Urinary bladder (tissue), 3 donors: ENCODE measurements around the genes KLF15, TXNRD3 and ABTB1.

DNA sequence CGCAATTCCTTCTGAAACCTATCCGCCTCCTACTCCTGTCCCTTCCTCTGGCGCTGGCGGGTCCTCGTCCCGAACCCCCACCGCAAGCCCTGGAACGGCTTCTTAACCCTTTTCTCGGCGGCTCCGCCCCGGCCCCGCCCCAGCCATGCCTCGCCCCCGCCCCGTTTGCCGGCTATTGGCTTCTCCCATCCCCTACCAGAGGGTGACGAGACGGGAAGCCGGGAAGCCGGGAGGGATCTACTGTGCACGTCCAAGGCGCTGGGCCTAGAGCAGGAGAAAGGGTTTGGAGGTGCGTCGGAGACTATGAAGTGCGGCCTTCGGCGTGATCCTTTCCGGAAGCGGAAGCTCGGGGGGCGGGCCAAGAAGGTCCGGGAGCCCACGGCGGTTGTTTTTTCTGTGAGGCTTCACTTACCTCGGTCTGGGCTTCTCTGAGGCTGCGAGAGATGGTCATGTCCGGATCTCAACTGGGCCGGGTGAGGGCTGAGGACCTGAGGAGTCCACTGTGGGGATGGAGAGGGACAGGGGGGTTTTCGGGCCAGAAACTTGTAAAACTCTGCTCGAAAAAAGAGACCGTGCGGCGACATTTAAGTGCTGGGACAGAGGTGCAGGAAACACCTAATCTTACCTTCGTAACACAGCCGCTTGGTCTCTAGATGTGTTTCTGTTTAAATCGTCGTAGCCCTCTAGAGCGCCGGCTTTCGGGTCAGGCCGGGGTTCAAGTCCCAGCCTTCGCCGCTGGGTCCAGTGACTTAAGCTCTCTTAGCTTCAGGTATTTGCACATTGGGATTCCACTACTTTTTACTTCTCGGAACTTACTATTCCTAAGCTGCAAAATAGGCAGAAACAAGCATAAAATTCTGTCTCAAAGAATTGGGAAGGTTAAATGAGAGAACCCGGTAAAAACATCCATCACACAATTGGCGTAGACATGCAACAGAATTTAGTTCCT lies 21.5 kb downstream of the ROPN1B start:
- PRO-cap = bidirectional peak, plus-strand start at position 205 of the sequence, minus-strand start at position 77 of the sequence; bidirectional peak, plus-strand start at position 385 of the sequence, minus-strand start at position 334 of the sequence
- RAMPAGE, long total RNA = no peak

- PRO-cap = no peak
- RAMPAGE, long total RNA = no peak
These were observed 12.8 kb downstream of the ALDH1L1 start for GRCh38 chr3:126167440-126168084.

- PRO-cap = no peak
- RAMPAGE, long total RNA = no peak
These were observed 6.3 kb upstream of the ALDH1L1 start for GRCh38 chr3:126186715-126187106.

DNA sequence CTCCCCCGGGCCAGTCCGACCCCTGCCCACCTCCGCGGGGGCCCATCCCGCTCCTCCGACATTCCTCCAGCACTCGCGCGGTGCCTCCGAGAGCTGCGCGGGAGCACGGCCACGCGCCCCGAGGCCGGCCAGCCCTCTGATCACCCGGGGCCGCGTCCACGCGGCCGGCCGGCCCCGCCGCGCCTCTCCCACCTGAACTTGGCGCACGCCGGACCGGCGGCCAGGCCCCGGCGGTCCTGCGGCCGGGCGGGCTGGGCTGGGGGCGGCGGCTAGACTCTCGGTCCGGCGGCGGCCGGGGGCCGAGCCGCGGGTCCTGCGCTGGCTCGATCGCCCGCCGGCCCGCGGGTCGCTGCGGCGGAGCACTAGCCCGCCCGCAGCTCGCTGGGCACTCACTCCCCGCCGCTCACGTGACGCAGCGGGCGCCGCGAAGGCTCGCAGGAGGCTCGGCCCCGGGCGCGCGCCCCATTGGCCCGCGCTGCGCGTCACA lies at the start of gene KLF15:
KLF15 (minus strand) TSS at position 364 of the 487 bp plus-strand sequence.
- PRO-cap = bidirectional peak, plus-strand start outside the sequence, minus-strand start at position 405 of the sequence
- RAMPAGE, long total RNA = no peak

- PRO-cap = no peak
- RAMPAGE, long total RNA = no peak
These were observed 16.4 kb downstream of the ZXDC start for GRCh38 chr3:126459030-126459874.

DNA sequence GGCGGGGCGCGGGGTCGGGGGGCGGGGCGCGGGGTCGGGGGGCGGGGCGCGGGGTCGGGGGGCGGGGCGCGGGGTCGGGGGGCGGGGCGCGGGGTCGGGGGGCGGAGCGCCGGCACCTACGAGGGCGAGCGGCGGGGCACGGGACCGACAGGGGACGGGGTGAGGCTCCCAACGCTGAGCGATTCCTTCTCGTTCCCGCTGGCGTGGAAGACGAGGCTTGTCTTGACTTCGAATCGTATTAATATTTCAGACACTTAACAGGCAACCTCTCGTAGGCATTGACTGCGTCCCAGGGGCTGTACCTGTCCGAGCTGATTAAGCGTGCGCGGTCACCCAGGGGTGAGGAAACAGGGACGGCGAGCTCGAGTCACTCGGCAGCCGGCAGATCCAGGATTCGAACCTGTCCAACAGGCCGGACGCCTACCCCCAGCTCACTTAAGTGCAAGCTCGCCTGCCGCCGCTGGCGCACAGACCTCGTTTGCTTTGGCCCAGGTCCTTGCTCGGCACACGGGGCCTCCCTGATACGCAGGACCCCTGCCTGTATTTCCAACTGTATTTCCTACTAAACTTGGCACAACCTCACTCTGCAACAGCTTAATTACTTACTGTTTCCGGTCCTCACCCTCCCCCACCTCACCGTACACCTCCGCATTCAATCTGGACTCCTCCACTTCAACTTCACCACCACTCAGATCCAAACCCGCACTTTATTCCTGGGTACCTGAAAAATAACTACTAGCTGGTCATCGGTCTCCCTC lies 615 bp upstream of the ZXDC start:
- PRO-cap = bidirectional peak, plus-strand start at position 150 of the sequence, minus-strand start outside the sequence
- RAMPAGE, long total RNA = no peak

DNA sequence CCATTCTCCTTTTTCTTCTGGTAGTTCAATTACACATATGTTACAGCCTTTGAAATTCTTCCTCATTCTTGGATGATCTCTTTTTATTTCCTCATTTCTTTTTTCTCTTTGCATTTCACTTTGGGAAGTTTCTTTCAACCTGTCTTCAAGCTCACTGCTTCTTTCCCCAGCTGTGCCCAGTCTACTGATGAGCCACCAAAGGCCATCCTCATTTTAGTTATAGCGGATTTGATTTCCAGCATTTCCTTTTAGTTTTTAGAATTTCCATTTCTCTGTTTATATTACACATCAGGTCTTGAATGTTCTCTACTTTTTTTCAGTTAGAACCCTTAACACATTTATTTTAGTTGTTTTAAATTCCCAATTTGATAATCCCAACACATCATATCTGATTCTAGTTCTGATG lies 42.6 kb upstream of the C3orf22 start:
- PRO-cap = no peak
- RAMPAGE, long total RNA = no peak

DNA sequence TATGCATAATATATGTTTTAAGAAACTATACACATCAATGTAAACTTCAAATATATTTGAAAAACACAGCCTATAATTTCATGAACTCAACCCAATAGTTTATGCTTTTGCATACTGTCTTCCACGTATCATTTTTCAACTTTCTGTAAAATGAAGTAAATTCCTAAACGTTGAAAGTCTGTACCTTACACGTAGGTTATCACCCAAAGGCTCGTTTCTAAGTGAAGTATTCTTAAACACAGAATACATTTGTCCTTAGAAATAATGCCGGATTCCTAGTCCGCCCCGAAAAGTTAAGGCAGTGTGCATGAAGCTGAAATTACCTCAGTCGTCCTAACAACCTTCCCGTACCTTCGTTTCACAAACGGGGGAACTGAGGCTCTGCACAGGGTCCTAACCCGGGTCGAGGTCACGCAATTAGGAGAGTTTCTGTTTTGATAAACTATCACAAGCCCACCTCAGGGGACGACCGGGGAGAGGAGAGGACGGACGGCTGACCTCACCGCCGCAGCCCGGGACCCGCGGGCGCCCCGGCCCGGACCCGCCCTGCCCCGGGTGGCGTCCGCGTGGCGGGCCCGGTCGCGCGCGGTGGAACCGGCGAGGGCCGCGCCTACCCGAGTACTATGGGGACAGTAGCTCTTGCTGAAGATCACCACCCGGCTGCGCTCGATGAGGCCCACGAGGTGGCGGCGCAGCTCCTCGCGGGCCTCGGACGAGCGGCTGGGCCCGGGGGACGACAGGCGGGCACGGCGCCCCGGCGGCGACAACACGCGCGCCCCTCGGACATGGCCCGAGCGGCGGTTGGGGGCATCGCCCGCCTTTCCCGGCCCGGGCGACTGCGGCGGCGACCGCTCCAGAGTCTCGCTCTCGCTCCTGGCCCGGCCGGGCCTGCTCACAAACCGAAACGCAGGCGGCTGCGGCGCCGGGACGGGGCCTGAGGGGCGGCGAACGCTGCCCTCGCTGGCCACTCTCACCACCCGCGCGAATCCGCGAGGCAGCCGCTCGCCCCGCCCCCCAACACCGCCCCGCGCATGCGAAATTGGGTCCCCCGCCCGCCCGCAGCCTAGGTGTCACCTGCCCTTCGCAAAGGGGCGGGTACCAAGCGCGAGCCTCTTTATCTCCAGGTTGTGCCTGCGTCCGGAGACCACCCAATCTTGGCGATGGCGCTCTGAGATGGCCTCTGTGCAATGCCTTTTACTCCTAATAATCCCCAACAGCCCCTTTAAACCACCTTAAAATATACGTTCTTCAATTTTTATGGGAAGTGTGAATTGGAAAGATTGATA lies at the start of gene TXNRD3:
TXNRD3 (minus strand) TSS at position 991 of the 1,286 bp plus-strand sequence.
- PRO-cap = unidirectional peak, minus-strand start at position 890 of the sequence; unidirectional peak, minus-strand start at position 969 of the sequence
- RAMPAGE, long total RNA = no peak

- PRO-cap = no peak
- RAMPAGE, long total RNA = no peak
These were observed 357 bp downstream of the PLXNA1 start for GRCh38 chr3:126983252-126983691.

- PRO-cap = unidirectional peak, minus-strand start at chr3:127002233
- RAMPAGE, long total RNA = no peak
These were observed 19.3 kb downstream of the PLXNA1 start for GRCh38 chr3:127001999-127002734.

- PRO-cap = no peak
- RAMPAGE, long total RNA = no peak
These were observed 133.5 kb downstream of the TPRA1 start for GRCh38 chr3:127456938-127457572.

DNA sequence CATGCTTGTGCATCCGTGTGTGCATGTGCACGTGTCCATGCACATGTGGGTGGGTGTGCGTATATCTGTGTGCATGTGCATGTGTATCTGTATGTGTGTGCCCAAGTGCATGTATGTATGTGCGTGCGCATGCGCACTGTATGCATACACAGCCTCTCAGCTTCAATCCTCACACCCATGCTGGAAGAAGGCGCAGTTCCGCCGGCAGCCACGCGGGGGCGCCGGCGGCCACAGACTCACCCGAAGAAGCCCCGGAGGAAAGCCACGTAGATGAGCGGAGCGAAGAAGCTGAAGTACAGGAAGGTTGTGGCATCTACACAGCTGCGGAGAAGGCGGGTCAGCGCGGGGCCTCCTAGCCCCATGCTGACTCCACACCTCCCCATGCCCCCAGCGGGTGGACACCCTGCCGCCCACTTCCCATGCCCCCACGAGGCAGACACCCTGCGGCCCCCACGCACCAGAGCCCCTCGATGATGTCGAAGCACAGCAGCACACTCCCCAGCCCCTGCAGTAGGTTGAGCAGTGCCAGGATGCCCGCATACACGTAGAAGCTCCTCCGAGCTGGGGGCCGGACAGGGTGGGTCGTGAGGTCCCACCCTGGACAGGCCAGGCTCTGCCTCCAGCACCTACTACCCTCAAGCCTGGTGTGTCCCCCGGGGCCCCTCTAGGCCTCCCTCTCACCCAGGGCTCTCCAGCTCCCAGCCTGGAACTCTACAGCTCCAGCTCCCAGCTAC lies 15.4 kb downstream of the TPRA1 start:
- PRO-cap = no peak
- RAMPAGE, long total RNA = no peak

DNA sequence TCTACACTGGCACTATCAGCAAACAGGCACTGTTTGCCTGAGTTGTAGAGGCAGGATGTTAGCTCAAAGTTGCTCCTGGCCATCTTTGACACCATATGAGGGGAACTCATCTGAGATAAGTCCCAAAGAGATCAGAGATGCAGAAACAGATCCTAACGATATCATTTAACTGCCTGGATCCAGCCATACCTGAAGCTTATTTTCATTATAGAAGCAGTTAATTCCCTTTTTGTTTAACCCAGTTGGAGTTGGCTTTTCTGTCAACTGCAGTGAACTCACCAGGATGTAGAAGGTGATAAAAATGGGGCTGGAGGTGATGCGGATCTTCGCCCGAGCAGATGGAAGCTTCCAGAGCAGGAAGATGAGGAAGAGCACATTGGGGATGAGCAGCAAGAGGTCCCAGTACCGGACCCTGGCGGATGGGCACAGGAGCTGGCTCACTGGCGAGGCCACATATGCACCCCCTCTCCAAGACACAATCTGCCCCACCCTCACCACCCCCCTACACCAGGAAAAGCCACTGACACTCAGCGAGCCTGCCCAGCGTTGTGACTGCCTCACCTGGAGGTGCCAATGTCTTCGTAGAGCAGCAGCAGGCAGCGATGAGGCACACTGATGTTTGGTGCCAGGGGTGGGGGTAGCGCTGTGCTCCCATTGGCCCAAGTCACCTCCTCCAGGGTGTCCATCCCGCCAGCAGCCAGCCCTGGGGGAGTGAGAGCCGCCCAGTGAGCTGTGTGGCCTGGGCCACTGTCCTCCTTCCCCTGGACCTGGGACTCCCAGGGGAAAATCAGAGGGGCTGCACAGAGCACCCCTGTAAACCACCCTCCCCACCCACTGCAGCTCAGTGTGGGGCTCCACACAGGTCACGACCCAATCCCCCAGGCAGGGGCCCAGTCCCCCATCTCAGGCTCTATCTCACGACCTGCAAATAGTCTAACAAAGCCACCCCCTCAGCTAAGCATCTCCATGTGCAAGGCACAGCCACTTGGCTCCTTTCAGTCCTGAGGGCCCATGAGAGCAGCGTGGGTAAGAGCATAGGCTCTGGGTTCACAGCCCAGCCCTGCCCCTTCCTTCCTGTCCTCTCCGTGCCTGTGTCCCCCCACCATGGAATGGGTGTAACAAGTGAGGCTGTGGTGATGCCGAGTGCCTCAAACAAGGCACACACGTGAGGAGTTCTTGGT lies 10.7 kb downstream of the TPRA1 start:
- PRO-cap = no peak
- RAMPAGE, long total RNA = no peak

DNA sequence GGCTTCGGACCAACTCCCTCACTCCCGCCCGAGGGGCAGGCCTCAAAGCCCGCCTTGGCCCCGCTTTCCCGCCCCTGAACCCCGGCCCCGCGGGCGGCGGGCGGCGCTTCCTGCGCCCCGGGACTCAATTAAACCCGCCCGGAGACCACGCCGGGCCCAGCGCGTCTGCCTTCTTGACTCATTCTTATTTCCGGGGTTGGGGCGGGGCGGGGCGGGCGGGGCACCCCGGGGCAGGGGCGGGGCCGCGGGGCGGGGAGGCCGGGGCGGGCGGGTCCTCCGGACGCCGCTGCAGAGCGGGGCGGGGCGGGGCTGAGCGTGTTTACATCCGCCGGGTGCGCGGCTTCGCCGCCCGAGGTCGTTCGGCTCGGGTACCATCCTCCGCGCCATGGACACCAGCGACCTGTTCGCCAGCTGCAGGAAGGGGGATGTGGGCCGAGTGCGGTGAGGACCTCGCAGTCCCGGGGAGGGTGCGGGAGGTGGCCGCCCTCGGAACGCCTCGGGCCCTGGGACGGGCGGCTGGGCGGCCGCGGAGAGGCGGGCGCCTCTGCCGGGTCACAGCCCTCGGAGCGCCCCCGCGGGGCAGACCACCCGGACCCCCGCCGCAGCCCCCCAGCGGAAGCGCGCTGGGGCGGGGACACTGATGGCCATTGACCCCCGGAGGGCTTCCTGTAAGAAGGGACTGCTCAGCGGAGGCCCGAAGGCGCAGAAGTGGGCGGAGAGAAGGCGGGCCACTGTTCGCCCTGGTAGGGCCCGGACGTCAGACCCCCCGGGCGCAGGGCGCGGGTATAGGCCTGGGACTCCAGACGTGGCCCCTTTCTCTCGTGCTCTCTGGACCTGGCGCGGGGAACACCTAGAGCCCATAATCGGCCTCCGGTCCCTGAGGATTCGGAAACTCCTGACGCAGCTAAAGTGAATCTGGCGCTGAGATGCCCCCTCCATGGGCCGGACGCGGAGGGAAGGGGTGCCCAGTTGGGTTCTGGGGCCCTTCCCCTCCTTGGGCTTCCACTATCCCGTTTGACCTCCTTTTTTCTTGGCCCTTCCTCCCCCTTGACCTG lies at the start of gene ABTB1:
ABTB1 (plus strand) TSS at position 312 of the 1,055 bp plus-strand sequence.
- PRO-cap = bidirectional peak, plus-strand start at position 352 of the sequence, minus-strand start at position 130 of the sequence
- RAMPAGE, long total RNA = no peak

DNA sequence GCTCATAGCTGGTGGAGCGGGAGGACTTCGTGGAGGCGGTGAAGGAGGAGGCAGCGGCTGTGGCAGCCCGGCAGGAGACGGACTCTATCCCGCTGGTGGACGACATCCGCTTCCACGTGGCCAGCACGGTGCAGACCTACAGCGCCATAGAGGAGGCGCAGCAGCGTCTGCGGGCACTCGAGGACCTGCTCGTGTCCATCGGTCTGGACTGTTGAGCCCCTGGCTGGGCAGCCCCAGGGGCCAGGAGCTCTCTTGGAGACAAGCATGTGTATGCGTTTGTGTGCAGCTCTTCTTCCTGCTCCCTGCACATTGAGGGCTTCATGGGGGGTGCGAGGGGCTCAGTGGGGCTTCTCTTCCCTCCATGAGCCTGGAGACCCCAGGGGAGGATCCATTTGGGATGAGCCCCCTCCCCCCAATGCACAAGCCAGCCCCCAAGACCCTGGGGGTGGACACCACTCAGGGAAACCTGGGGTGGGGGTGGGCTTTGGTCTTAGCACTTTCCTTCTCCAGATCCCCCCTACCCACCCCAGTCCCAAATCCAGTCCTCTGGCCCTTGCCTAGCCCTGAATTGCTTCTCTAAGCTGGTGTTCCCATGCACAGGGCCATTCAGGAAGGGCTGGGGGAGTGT lies 7.6 kb downstream of the ABTB1 start:
- PRO-cap = no peak
- RAMPAGE, long total RNA = no peak

DNA sequence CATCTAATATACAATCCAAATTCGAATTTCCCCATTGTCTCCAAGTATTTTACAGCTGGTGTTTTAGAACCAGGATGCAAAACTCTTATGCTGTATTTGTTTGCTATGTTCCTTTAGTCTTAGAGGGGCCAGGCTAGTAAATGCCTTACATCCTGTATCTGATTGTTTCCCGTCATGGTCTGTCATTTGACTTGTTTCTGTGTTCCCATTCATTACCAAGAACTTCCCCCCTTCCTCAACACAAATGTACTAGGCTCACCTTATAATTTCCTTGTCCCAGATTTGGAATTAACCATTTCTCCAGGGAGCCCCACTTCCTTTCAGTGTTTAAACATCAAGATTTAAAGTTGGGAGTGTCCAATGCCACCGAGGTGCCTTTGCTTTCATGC lies 54.2 kb downstream of the ABTB1 start:
- PRO-cap = no peak
- RAMPAGE, long total RNA = no peak

DNA sequence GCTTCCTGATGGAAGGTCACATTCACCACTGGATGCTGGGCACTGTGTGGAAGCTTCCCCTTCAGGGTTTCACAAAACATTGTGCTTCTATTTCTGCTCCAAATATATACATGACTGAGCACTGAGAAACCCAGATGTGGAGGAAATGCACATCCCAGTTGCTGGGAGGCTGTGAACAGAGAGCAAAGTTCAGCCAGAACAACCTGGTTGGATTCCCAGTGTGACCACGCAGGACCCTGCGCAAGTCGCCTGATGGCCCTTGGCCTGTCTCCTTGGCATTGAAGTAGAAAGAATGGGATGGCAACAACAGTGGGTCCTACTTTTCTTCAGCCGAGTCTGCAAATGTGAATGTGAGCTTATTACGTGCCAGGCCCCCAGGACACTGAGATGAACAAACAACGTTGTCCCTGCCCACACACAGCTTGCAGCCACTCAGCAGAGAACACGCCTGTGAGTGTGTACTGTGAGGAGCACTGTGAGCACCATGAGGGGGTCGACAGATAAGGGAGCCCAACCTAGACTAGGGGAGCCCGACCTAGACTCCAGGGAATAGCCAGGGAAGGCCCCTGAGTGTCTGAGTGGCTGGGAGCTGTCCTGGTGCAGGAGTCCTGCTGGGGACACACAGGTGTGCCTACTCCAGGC lies 36.8 kb downstream of the MGLL start:
- PRO-cap = no peak
- RAMPAGE, long total RNA = no peak

GRCh38 chr3:127786797-127788074 lies 35.1 kb downstream of the MGLL start:
- PRO-cap = bidirectional peak, plus-strand start at chr3:127787414, minus-strand start at chr3:127787107
- RAMPAGE, long total RNA = no peak

- PRO-cap = no peak
- RAMPAGE, long total RNA = no peak
These were observed 608 bp upstream of the SEC61A1 start for GRCh38 chr3:128051571-128052086.

DNA sequence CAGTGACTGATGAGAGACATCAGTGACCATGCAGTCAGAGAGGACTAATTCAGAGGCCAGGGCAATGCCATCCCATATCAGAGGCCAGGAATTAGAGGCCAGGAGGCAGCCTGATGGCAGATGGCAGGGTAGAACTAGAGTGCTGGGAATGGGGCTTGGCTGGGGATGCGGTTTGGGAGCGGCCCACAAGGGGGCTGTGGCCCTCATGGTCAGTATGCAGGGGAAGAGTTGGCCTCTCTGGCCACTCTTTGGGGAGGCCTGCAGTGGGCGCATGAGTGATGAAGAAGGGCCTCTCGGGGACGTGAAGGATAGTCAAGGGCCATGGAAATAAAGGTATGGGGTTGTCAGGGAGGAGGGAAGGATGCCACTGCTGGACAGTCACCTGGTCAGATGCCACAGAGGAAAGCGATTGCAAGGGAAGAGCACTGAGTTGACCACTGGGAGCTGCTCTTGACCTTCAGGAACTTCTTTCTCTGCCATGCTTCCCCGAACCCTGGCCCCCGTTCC lies 101.7 kb downstream of the EEFSEC start:
- PRO-cap = no peak
- RAMPAGE, long total RNA = no peak